AG04449 (cell line): Measurements from ENCODE around the genes EEF2KMT, METTL22 and ABAT.

- RRBS = 83% methylated on average over 6 of the region's 6 CpGs
These were observed 41.4 kb downstream of the UBN1 start for GRCh38 chr16:4888696-4889111.

DNA sequence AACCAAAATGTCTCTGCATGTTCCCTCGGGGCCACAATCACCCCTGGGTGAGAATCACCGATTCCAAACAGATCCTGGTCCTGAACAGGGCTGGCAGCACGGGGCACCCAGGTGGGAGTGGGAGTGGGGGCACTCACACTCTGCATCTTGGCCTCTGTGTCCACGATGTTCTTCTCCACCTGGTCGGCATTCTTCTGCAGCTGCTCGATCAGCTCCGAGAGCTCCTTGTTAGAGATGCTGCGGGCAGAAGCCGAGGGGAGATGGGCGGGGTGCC, 26.3 kb downstream of the PPL start:
- RRBS = no CpG with 5 or more reads among the region's 10 CpGs

GRCh38 chr16:4943127-4943750, 6.3 kb upstream of the PPL start:
- RRBS = no CpG with 5 or more reads among the region's 19 CpGs

- RRBS = 13% methylated on average over 7 of the region's 15 CpGs
These were observed 7.7 kb upstream of the PPL start for GRCh38 chr16:4944511-4945225.

- RRBS = no CpG with 5 or more reads among the region's 4 CpGs
These were observed 30.8 kb downstream of the NAGPA start for GRCh38 chr16:5002926-5003298.

GRCh38 chr16:5032570-5033751, 774 bp downstream of the NAGPA start:
- RRBS = 4% methylated on average over 34 of the region's 98 CpGs

- RRBS = no CpG with 5 or more reads among the region's 10 CpGs
These were observed 431 bp downstream of the C16orf89 start for GRCh38 chr16:5065268-5065781.

DNA sequence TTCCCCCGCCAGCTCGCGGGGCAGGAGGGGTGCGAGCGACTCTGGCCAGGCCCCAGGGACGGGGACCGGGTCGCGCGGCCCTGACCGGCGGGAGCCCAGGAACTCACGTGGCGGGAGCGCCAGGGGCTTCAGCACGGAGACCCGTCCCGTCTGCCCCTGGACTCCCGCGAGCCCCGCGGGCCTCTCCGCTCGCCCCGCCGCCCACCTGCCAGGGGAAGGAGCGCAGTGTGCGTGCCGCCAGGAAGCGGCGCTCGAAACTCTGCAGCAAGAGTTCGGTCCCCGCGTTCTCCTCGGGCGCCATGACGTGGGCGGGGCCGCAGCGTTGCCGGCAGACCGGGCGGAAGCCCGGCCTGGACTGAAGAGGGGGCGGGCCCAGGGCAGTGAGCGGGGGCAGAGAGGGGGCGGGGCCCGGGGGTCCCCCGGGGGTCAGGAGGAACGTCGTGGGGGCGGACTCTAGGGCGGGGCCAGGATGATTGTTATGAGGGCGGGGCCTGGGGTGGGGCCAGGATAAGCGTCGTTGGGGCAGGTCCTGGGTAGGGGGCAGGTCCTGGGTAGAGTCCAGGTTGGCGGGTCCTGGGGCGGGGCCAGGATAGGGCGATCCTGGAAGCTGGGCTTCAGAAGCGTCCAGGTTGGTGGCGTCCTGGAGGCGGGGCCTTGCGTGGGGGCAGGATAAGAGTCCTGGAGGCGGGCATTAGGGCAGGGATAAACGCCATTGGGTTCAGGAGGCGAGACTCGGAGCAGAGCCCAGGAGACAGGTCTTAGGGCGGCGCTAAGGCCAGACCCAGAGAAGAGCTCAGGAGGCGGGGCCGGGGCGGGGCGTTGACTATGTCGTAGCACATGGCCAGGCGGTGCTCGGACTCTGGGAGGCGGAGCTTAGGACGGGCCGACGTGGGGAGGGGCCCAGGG, at the start of gene EEF2KMT:
Gene EEF2KMT (minus strand): TSS at position 357 of the 906 bp plus-strand sequence.
- RRBS = 2% methylated on average over 2 of the region's 81 CpGs

GRCh38 chr16:7335168-7335732, 1255.1 kb downstream of the TMEM114 start:
- RRBS = no CpG with 5 or more reads among the region's 3 CpGs

- RRBS = no CpG with 5 or more reads among the region's 6 CpGs
These were observed 71.3 kb downstream of the TMEM114 start for GRCh38 chr16:8518982-8519518.

DNA sequence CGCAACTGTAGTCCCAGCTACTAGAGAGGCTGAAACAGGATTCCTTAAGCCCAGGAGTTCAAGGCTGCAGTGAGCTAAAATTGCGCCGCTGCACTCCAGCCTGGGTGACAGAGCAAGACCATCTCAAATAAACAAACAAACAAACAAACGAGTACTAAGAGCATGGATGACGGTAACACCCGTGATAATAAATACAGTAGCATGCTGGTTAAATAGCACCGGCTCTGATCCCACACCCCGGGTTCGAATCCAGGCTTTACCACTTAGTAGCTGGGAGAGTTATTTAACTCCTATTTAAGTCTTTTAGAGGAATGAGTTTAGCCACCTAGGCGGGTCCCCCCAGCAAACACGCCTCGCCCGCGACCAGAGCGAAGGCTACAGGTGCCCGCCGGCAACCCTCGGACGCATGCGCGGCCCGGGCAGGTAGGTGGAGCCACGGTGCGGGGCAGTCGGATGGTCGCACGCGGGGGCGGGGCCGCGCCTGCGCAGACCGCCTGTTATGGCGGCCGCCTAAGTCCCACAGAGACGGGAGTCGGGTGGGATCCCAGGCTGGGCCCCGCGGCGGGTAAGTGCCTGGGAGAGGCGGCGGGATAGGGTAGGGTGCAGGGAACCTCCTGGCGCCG, at the start of gene METTL22:
Gene METTL22 (plus strand): TSS at position 488 of the 623 bp plus-strand sequence.
- RRBS = no CpG with 5 or more reads among the region's 44 CpGs

DNA sequence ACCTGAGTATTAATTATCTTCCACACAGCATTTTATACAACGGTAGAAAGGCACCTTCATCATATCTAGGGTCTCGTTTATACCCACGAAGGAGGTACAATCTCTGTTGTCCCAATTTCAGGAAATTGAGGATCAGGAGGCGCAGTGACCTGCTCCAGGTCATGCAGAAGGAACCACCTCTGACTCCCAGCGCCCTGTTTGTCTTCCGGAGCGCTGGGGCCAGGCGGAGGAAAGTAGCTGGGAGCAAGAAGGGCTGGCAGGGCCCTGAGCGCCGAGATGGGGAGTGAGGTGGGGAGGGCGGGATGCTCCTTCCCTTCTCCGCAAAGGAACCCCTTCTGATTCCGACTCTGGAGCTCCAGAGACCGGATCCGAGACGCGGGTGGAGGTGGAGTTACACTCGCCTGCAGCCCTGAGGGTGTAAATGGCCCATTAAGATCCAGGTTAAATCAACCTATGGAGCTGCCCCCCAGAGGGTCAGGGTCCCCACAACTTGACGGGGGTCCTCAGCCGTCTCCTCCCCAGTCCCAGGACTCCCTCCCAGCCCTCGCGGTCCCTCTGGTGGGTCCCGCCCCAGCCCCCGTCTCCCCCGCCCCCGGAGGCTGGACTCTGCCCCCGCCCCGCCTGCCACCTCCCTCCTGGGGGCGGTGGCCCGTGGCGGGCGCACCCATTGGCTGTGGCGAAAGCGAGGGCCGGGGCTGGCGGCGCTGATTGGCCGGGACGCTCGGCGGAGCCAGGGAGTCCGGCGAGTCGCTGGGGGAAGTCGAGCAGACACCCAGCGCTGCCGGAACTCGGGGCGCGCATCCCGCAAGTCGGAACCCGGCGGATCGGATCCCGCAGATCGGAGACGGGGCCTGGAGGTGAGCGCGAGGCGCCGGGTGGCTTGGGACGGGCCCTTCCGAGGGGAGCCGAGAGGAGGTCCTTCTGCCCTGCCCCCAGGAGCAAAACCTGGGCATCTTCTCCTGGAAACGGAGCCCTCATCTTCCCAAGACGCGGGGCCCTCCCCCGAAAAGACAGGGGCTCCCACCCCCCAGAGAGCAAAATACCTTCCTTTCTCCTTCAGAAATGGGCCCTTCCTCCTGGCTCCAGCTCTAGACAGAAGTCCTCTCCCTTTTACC, at the start of gene ABAT:
Gene ABAT (plus strand): TSS at position 763 of the 1,115 bp plus-strand sequence.
- RRBS = 2% methylated on average over 23 of the region's 69 CpGs

- RRBS = no CpG with 5 or more reads among the region's 3 CpGs
These were observed 6.7 kb downstream of the ABAT start for GRCh38 chr16:8681022-8681652.

GRCh38 chr16:8836045-8836628, 32.7 kb downstream of the CARHSP1 start:
- RRBS = no CpG with 5 or more reads among the region's 17 CpGs

- RRBS = 74% methylated on average over 1 of the region's 19 CpGs
These were observed 8.8 kb downstream of the CARHSP1 start for GRCh38 chr16:8859894-8860565.

- RRBS = no CpG with 5 or more reads among the region's 43 CpGs
These were observed 1.5 kb downstream of the CARHSP1 start for GRCh38 chr16:8867047-8867987.

GRCh38 chr16:8886082-8886838, 4.1 kb downstream of the LITAFD start:
- RRBS = 7% methylated on average over 4 of the region's 20 CpGs

DNA sequence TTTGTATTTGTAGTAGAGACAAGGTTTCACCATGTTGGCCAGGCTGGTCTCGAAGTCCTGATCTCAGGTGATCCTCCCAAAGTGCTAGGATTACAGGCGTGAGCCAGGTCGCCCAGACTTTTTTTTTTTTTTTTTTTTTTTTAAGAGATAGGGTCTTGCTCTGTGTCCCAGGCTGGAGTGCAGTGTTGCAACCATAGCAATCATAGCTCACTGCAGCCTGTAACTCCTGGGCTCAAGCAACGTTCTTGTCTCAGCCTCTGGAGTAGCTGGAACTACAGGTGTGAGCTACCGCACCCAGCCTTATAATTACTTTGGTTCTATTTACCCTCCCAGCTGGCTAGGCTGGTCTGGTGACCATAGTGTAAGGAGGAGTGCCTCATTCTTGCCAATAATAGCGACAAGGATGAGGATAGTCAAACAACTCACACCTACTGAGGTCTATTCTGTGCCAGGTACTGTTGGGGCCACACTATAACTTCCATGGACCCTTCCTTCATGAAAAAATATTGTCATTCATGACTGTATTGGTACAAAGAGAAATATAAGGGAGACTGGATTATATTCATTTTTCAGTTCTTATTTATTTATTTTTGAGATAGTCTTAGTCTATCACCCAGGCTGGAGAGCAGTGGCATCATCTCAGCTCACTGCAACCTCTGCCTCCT, 39.7 kb upstream of the USP7 start:
- RRBS = no CpG with 5 or more reads among the region's 6 CpGs

DNA sequence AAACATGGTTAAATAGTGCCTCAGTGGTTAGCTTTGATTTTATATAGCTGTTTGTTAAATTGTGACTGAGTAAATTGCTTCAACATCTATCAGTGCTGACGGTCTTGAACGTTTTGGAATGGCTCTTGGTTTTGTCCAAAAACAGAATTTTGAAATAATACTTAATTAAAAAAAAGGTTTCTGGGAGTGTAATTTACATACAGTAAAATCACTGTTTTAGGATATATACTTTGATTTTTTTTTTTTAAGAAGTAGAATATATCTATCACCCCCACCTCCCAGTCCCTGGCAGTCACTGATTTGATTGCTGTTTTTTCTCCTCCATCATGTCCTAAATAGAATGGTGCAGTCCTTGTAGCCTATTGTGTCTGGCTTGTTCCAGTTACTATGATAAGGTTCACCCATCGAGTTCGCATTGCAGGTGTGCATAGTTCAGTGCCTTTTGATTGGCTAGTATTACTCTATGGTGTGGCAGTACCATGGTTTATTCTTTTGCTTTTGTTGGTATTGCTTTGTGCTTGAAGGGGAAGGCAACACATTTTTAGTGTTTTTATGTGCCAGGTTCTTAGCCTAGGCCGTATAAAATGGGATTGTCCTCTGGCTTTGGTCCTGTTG, 2.9 kb downstream of the HAPSTR1 start:
- RRBS = no CpG with 5 or more reads among the region's 5 CpGs

GRCh38 chr16:10552929-10553805, 27.2 kb downstream of the EMP2 start:
- RRBS = no CpG with 5 or more reads among the region's 28 CpGs